MCF 10A (cell line): ENCODE measurements around the genes TRPM4 and IRF3.

DNA sequence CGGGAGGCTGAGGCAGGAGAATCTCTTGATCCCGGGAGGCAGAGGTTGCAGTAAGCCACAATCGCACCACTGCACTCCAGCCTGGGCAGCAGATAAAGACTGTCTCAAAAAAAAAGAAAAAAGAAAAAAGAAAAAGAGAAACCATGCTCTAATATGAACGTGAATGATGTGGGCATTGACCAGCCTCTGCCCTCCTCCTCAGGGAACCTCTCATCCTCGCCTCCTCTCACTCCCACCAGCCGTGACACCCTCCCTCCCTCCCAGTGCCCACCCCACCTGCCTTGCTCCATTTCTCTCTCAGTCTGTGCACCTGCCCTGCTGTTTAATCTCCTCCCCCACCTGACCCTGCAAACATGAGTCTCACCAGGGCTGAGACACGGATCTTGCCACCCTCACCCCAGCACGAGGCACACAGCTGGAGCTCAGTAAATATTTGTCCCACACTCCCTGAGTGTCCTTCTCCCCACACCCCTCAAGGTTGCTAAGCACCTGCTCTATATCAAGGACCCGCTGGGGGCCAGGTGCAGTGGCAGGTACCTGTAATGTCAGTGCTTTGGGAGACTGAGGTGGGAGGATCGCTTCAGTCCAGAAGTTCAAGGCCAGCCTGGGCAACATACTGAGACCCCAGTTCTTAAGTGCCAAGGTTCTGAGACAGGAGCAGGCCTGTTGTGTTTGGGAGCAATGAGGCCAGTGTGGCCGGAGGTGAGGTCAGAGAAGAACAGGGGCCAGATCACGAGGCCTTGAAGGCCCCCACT, 7.6 kb upstream of the BCAT2 start:
- PRO-cap: no peak
- RRBS: no CpG with 5 or more reads among the region's 12 CpGs

- PRO-cap: no peak
- RRBS: no CpG with 5 or more reads among the region's 1 CpG
Measured at GRCh38 chr19:49020651-49020884, 219 bp upstream of the ENSG00000268655 start.

DNA sequence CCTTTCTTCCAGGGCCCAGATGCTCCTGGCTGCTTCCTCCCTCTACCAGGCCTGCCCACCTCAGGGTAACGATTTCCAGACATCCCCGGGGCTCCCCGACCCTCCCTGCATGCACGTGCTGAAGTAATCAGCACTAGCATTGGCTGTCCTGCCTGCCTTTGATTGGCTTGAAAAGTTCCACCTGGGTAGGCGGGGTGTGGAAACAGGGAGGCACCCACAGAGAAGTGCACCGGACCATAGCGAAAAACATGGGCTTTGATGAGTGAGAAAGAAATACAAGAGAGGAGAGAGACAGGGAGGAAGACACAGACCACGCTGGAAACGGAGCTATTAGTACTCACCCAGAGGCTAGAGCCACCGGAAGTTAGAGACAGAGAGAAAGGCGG, 529 bp upstream of the ENSG00000268655 start:
- PRO-cap: no peak
- RRBS: no CpG with 5 or more reads among the region's 11 CpGs

DNA sequence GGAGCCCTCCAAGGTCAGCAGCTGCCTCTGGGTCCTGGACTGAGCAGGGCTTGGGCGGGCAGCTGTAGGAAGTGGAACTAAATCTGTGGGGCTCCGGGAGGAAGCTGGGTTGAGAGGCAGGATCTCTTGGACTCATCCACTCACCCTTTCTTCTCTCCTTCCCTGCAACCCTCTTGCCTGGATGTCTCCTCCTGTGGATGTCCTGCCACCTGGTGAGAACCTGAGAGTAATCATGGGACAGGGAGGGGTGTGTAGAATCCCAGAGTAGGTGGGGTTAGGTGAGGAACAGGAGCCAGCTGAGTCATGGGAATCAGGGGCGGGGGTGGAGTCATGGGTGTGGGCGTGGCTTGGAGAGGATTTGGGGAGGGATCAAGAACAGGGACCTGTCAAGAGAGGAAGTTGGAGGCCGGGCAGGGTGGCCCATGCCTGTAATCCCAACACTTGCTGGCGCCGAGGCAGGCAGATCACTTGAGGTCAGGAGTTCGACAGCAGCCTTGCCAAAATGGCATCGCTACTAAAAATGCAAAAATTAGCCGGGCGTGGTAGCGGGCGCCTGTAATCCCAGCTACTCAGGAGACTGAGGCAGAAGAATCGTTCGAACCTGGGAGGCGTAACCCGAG, 16.7 kb downstream of the PPFIA3 start:
- PRO-cap: no peak
- RRBS: no CpG with 5 or more reads among the region's 17 CpGs

DNA sequence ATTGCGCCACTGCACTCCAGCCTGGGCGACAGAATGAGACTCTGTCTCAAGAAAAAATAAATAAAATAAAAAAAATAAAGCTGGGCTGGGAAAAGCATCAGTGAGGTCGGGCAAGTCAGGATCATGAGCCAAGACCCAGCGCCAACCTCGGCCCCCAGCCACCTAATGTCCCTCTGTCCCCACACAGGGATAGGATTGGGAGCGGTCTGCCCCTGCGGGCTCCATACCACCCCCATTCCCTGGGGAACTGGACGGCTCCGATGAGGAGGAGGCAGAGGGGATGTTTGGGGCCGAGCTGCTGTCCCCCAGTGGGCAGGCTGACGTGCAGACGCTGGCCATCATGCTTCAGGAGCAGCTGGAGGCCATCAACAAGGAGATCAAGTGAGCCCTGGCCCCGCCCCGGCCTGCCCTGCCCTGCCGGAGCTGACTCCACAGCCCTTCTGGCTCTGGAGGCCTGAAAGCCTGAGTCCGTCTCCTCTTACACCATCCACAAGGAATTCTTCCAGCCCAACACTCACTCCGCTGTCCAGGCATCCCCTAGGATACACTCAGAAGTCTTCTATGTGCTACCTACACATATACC, 17.3 kb downstream of the PPFIA3 start:
- PRO-cap: no peak
- RRBS: no CpG with 5 or more reads among the region's 17 CpGs

DNA sequence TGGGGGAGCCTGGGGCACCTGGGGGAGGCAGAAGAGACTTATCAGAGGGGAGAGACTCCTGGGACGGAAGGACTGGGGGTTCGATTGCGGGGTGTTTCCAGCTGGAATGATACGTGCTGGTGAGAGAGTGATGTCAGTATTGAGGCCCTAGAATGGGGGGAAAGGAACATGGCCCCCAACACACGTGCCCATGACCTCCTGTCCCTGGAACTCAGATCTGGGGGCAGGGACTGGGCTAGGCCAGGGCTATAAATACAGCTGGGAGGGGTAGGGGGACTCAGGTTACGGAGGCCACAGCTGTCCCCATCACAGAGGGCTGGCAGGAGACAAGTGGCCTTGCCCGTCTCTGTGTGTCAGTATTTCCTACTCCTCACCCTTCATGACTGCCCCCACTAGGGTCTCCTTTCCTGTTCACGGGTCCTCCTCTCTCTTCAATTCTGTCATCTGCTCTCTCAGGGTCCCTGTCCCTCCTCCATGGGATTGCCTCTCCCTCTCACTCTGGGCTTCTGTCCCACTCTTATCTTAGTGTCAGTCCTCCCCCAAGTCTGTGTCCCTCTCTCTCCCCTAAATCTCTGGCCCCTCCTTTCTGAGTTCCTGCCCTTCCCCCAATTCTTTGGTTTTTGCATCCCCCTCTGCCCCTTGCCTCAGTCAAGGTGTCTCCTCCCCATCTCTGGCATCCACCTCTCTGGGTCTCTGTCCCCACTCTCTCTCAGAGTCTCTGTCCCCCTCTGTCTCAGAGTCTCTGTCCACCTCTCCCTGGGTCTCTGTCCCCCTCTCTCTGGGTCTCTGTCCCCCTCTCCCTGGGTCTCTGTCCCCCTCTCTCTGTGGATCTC, 721 bp upstream of the HRC start:
- PRO-cap: no peak
- RRBS: no CpG with 5 or more reads among the region's 8 CpGs

DNA sequence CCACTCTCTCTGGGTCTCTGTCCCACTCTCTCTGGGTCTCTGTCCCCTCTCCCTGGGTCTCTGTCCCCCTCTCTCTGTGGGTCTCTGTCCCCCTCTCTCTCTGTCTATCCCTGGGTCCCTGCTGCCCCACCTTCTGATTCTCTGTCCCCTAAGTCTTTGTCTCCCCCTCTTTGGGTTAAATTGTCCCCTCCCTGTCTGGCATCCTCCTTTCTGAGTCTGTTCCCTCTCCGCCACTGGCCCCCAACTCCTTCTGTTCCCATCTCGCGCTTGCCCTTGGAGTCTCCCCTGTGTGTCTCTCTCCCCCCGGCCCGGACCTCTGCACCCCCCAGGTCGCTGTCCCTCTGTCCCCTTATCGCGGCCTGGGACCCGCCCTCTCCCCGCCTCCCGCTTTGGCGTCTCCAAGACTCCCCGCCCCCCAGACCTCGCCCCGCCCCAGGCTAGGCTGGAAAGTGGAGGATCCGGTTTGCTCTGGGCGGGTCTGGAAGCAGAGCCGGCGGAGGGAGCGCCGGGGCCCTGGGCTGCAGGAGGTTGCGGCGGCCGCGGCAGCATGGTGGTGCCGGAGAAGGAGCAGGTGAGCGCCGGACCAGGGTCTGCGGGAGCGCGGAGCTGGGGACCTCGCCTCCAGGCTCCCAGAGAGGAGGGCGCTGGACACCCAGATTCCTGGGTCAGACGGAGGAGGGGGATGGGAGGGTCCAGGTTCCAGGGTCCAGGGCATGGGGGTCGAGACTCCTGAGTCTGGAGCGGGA, at the start of gene TRPM4:
TRPM4 (plus strand) TSS at position 473 of the 746 bp plus-strand sequence.
- PRO-cap: unidirectional peak, plus-strand start at position 487 of the sequence
- RRBS: 1% methylated on average over 6 of the region's 36 CpGs

DNA sequence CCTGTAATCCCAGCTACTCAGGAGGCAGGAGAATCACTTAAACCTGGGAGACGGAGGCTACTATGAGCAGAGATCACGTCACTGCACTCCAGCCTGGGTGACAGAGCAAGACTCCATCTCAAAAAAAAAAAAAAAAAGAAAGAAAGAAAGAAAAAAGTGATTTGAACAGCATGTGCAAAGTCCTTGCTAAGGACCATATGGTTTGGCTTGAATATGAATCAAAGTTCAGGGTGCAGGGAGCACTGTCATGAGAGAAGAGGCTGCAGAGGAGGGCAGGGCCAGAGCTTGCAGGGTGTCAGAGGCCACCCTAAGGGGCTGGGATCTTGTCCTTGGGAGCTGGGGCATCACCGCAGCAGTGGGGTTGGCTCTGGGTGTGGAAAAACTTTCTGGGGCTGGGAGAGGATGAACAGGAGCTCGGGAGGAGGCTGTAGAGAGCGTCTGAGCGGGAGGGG, 2.8 kb downstream of the TRPM4 start:
- PRO-cap: no peak
- RRBS: no CpG with 5 or more reads among the region's 6 CpGs

GRCh38 chr19:49164925-49165769, 7.6 kb downstream of the TRPM4 start:
- PRO-cap: no peak
- RRBS: no CpG with 5 or more reads among the region's 26 CpGs

GRCh38 chr19:49331469-49332573, 3.4 kb upstream of the CD37 start:
- PRO-cap: no peak
- RRBS: no CpG with 5 or more reads among the region's 12 CpGs

DNA sequence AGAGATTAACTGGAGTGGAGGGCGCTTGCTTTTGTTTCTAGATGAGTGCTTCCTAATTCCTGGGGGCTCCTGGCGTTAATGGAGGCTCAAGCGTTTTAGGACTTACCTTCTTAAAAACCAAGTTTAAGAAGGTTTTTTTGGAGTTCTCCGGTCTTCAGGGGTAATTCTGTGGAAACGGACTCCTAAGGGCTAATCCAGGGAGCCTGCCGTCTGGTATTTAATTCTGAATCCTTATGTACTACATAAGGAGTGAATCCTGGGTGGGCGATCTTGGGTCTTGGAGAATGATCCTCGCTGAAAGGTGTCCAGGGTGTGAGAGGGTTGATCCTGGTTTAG, 329 bp downstream of the RPS11 start:
- PRO-cap: no peak
- RRBS: no CpG with 5 or more reads among the region's 8 CpGs

DNA sequence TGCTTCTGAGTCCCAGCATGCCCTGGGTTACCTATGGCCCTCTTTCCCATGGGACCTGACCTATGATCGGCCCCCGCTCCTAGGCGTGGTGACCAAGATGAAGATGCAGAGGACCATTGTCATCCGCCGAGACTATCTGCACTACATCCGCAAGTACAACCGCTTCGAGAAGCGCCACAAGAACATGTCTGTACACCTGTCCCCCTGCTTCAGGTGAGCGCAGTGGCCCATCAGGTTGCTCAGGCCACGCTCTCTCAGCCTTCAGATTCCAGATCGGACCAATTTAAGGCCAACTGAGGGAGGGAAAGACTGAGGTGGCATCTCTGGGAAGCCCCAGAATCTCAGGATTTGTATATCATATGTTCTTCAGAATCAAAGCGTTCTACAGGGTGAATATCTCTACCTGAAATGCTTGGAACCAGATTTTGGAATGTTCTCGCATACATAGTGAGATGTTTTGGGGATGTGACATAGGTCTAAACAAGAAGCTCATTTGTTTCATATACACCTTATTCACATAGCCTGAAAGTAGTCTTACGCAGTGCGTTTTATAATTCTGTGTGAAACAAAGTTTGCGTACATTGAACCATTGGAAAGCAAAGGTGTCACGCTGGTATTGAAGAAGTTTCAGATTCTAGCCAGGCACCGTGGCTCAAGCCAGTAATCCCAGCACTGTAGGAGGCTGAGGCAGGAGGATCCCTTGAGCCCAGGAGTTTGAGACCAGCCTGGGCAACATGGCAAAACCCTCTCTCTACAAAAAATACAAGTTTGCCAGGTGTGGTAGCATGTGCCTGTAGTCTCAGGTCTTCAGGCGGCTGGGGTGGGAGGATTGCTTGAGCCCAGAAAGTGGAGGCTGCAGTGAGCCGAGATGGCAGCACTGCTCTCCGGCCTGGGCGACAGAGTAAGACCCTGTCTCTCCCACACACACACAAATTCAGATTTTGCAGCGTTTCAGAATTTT, 1.9 kb downstream of the RPS11 start:
- PRO-cap: no peak
- RRBS: no CpG with 5 or more reads among the region's 24 CpGs

GRCh38 chr19:49555916-49556212, 24.5 kb downstream of the NOSIP start:
- PRO-cap: no peak
- RRBS: no CpG with 5 or more reads among the region's 16 CpGs

DNA sequence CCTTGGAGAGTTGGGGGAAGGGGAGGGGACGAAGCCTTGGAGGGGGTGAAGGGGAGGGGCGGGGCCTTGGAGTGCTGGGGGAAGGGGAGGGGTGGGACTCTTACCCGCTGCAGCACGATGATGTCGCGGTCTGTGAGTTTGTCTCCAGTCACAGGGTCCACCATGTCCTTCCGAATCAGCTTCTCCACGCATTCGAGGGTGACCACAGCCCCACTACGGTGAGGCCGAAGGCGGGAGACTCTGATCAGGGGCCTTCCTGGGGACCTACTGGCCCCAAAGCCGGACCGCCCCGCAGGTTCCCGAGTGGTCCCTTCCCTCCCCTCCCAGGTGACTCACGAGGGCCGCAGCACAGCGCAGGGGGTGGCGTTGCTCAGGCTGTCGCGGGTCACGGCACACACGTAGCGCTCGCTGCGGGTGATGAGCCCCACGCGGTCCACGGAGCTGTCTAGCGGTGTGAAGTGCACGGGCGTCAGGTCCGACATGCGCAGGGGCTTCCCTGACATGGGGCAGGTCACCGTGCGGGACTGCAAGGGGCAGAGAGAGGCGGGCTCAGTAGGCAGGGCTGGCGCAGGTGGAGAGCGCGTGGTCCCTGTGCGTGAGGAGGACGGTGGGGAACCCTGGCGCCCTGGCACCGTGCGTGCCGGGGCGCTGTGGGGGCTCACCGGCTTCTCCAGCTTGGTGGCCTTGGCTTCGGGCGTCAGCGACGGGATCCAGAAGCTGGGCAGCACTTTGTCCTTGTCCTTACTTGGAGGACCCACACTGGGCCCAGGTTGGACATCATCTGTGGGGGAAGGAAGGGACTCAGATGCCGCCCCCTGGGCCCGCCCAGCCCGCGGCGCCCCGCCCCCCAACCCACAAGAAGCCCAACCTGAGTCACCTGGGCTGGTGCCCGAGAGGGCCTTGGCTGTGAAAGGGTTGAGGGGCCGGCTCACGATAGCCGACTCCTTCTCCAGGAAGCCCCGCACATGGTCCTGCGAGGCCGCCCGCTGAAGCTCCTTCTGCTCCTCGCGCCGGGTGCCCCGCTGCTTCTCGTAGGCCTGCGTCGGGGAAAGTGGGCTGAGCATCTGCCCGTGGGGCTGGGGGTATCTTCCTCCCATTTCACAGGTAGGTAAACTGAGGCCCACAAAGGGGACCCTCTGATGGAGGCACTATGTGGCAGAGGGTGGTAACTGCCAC, 23.8 kb downstream of the NOSIP start:
- PRO-cap: no peak
- RRBS: 94% methylated on average over 8 of the region's 75 CpGs

DNA sequence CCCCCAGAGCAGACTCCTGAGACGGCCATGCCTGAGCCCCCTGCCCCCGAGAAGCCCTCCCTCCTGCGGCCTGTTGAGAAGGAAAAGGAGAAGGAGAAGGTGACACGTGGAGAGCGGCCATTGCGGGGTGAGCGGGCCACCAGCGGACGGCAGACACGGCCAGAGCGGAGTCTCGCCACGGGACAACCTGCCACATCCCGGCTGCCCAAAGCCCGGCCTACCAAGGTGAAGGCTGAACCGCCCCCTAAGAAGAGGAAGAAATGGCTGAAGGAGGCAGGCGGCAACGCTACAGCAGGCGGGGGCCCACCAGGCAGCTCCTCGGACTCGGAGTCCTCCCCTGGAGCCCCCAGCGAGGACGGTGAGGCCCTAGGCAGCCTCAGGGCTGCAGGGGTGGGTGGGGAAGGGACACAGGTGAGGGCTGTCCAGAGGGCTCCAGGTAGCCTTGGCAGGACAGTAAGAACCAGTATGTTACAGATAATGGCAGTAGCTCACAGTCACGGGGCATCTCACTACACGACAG, 24.0 kb downstream of the RRAS start:
- PRO-cap: no peak
- RRBS: no CpG with 5 or more reads among the region's 25 CpGs

DNA sequence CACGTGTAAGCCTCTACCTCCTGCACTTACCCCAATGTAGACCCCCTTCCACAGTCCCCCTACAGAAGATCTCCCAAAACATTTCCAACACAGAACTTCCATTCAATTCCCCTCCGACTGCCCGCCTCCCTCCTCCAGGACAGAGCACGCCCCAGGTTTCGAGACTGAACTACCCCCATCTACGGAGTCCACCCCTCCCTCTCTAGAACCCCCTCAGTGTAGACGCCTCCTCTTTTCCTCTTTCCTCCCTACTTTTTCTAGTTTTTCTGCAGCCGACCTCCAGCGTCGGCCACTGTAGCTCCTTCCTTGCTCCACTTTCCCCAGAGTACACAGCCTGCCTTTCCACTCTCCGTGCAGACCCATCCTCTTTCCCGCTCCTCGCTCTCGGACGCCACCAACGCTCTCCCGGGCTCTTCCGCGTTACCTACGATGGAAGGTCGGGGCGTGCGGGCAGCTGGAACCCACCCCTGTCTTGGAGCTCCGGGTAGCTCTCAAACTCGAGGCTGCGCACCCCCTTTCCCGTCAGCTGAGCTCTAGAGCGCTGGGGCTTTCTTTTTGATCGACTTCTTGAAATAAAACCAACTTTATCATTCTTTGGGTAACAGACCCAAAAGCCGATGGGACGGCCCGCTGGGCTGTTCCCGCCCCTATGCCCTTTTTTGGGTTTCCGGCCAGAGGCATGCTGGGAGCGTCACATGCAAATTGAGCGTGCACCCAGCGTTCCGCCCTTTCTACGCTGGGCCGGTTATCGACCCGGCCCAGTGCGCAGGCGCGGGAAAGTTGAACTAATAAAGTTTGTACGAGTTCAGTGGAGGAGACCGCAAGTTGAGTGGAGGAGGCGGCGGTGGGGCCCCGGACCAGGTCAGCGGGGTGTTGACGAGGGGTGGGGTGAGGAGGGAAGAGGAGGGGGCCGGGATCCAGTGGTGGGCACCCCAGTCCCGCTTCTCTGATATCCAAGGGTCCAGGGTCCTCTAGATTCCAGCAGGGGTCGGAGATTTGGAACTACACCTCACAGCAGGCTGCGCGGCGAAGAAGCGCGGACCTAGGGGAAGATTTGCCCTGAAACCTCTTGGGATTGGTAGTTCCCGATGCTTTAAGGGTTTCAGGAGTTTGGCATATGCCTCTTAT, at the start of gene IRF3:
IRF3 (minus strand) TSS at position 651 of the 1,128 bp plus-strand sequence.
- PRO-cap: bidirectional peak, plus-strand start at position 420 of the sequence, minus-strand start at position 404 of the sequence; bidirectional peak, plus-strand start at position 788 of the sequence, minus-strand start at position 651 of the sequence
- RRBS: under 1% methylated on average over 23 of the region's 61 CpGs

DNA sequence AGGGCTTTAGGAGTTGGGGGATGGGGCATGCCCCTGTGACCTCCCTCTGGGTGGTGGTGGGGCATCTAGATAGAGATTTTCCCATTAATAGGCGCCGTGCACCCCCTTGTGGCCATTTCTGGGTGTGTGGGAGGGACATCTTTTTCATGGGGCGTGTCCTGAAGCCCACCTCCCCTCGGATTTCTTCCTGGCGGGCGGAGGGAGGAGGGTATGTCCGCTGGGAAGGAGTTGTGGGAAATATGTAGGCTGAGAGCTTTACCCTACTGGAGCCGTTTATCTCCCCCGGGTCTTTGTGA, 852 bp downstream of the PRMT1 start:
- PRO-cap: no peak
- RRBS: no CpG with 5 or more reads among the region's 9 CpGs

GRCh38 chr19:49687502-49688545, 1.6 kb upstream of the ADM5 start:
- PRO-cap: no peak
- RRBS: 79% methylated on average over 2 of the region's 35 CpGs

- PRO-cap: no peak
- RRBS: no CpG with 5 or more reads among the region's 5 CpGs
Measured at GRCh38 chr19:49809822-49810121, 3.3 kb downstream of the FUZ start.

DNA sequence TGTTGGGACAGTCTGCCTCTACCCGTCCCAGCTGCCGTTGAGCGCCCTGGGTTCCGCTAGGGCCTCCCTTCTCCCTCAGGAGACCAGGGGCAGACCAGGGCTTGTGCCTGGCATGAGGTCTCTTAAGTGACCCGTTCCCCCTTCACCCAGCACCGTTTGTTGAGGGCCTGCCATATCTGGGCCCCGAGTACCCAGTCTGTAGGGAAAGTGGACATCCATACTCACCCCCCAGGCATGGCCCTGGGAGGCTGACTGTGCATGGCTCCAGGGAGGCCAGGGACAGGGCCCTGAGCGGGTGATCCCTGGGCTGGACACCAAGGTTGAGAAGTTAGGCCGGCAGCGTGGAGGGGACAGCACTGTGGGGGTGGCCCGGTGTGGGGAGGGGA, 11.4 kb downstream of the PNKP start:
- PRO-cap: no peak
- RRBS: no CpG with 5 or more reads among the region's 11 CpGs